ENCODE data around the gene METTL1.

GRCh38 chr12:57135358-57135835 lies 7.1 kb downstream of the LRP1 start:
- PRO-cap, result no peak

DNA sequence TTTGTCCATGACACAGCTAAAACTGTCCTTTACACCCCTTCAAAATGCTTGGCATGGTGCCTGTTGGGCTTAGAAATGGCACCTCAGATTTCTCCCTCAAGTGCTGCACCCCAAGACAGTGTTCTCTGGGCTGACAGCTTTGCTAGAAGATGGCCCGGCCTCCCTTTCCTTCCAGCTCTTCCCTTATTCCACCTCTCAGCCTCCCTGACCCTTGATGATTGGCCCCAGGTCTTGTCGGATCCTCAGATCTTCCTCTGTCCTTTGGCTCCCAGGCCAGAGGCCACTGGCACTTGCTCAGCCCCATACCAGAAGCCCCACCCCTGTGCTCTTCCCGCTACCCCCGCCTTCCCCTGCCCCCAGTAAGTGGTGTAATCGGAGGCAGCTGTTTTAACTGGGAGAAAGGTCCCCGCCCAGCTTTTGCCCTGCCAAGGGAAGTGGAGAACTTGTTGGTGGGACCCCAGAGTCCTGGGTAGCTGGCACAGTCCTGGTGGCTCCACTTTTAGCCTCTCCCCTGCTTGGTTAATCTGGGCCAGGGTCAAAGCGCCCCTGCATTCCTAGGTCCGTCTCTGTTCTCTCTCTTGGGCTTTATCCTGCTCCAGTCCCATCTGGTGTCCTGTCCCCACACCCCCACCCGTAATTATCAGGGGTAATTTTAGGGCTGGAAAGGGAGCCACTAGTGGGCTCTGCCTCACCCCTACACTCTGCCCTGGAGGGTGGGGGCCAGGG lies 10.6 kb downstream of the LRP1 start:
- PRO-cap, result no peak

DNA sequence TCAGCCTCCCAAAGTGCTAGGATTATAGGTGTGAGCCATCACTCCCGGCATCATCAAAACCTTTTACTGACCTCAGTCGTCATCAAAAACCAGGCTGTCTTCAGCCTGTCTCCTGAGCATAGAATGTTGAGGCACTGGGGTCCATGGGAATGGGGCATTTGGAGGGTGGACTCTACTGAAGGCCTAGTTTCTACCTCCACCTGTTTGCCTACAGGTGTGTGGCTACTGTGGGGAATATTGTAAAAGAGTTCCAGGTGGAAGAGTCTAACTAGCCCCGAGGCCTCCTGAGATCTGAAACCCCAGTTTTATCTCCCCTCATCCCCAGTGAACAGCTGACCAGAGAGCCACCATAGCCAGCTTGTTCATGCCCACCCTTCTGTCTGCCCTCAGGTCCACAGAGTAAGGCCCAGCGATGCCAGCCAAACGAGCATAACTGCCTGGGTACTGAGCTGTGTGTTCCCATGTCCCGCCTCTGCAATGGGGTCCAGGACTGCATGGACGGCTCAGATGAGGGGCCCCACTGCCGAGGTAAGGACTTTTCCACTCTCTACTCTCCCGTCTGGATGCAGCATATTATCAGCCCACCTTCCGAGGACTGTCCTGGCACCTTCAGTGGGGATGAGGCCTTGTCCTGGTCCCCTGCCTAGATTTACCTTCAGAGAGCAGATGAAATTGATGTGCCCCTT lies 12.8 kb downstream of the LRP1 start:
- PRO-cap, result no peak

- PRO-cap, result no peak
Measured at GRCh38 chr12:57207935-57208326, 8.7 kb upstream of the NXPH4 start.

- PRO-cap, result no peak
Measured at GRCh38 chr12:57212313-57212791, 4.2 kb upstream of the NXPH4 start.

DNA sequence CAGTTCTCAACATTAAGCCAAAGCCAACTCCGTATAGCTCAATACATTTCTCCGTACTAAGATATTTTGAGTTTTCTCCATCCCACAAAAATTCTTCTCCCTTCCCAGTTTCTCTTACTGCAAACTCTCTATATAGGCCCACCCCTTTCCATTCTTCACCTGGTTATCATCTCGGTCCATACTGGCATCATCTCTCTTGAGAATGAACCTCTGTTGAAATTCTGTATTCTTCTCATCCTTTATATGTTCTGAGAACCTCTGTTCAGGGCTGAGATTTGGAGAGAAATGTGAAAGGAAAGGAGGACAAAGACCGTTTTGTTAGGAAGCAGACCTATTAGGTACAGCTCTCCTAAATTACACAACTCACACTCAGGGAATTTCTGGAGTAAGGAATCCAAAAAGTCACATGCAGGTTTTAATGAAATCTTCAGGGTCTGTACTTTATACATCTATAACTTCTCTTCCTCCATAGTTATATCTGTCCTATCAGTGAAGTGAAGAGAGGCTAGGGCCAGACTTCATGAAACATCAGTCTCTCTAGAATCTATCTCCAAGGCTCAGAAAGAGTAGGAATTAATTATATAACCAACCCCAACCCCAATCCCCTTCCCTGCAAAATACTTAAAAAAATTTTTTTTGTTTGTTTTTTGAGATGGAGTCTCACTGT lies 44.4 kb upstream of the STAC3 start:
- PRO-cap, result no peak

DNA sequence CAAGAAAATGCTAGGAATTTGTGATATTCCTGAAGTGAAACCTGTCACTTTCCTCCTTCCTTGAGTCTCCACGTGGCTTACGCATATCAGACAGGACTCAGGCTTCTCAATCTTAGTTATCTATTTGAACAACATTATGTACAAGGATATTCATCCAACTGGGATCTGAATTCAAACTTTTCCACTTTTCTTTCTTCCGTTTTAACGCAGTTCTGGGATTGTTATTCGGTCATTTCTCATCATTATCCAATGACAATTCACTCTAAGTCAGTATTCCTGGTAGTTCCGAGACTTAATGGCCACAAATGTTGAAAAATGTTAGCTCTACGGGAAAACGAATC lies 1.0 kb downstream of the R3HDM2 start:
- PRO-cap, result no peak

DNA sequence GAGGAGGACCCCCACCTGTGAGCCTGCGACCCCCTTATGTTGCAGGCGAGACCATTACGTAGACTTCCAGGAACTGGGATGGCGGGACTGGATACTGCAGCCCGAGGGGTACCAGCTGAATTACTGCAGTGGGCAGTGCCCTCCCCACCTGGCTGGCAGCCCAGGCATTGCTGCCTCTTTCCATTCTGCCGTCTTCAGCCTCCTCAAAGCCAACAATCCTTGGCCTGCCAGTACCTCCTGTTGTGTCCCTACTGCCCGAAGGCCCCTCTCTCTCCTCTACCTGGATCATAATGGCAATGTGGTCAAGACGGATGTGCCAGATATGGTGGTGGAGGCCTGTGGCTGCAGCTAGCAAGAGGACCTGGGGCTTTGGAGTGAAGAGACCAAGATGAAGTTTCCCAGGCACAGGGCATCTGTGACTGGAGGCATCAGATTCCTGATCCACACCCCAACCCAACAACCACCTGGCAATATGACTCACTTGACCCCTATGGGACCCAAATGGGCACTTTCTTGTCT lies 1.4 kb downstream of the INHBE start:
- PRO-cap, result no peak

GRCh38 chr12:57516211-57516745 lies 4.0 kb downstream of the DDIT3 start:
- PRO-cap, result no peak

GRCh38 chr12:57603807-57604309 lies 766 bp upstream of the DTX3 start:
- PRO-cap, result no peak

DNA sequence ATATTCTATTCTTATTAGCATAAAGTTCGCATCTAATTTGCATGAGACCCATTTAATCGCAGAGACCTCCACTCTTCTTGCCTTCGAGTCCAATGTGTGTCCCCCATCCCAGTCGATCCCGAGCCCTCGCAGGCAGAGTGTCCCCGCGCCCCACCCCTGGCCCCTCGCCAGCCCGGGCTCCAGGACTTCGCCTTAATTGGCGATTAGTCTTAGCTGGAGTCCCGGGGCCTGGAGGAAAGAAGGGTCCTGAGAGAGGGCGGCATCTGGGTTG lies 552 bp upstream of the ARHGEF25 start:
- PRO-cap, result bidirectional peak, plus-strand start at position 212 of the sequence, minus-strand start at position 117 of the sequence

DNA sequence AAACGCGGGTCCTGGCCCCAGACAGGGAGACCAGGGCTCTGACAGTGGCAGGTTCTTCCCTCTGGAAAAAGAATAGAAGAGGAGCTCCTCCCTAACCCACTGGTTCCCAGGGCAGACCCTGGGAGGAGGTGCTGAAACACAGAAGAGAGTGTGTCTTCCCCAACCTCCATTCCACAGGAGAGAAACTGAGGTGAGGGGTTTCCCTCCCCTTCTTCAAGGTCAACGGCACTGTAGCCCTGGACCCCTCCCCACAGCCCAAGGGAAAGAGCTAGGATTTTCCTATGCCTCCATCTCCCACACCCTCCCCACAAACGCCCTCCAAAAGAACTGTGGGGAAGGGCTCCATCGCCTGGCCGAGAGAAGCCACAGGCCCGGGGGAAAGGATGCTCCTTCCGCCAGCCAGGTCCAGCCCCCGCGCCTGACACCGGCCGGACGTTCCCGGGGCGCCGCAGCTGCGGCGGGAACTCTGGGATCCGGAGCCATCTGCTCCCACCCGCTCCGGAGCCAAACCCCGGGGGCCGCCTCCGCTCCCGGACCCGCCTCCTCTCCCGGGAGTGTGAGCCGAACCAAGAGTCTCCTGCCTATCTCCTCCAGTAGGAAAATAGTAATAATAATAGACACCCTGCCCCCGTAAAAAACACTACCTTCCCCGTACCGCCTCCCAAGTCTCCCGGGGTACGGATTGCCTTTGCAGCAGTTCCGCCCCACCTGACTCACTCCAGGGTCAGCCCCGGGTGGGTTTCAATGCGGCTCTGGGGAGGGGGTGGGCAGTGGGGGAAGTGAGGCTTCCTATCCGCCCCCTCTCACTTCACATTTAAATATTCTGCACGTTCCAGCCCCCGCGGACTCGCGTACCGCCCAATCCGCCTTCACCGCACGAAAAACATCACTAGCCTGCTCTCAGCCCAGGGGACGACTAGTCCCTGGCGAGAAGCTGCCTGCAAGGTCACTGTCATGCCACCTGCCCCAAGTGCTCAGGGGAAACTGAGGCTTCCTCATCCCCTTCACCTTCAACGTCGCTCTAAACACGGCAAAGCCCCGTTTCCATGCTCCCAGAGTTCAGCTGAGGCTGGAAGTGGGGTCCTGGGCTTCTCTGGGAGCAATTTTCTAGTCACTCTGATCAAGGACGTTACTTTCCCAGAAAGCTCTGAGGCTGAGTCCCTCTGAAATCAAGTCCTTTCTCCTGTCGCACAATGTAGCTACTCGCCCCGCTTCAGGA lies 2.4 kb downstream of the AGAP2 start:
- PRO-cap, result no peak

DNA sequence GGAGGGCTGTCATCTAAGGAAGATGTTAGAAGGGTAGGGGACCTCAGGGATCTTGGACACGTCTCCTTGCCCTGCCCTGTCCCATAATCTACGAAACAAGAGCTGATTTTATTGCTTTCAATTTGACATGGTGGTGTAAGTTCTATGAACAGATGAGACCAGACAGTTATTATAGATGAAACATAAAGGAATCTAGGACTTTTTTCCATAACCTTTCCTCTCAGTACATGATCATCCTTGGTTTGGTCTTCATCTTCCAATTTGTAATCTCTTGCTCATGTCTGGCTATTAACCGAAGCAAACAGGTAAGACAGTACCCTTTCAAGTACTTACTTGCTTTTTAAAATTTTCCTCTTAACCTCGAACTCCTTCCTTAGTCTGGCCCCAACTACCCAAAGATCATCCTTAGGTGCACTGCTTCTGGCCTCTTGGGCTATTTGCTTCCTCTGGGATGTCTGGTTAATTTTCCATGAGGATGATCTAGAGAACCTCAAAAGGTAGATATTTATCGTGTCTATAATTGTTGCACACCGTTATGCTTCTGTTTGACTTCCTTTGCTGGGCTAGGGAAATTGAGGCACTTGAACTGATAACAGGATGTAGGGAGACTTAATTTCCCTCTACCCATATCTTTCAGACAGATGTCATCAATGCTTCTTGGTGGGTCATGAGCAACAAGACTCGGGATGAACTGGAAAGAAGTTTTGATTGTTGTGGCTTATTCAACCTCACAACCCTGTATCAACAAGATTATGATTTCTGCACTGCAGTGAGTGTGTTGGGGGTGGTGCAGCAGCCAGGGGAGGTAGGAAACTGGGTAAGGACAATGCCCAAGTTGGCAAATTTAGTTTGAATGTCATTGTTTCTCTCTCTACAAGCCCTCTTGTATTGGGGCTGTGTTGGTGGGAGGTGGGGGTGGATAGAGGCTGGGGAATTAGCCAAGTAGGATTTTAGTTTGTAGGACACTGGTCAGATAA lies 1.4 kb downstream of the TSPAN31 start:
- PRO-cap, result no peak

- PRO-cap, result unidirectional peak, plus-strand start at chr12:57755670
Measured at GRCh38 chr12:57755368-57756229, 696 bp downstream of the MARCHF9 start.

DNA sequence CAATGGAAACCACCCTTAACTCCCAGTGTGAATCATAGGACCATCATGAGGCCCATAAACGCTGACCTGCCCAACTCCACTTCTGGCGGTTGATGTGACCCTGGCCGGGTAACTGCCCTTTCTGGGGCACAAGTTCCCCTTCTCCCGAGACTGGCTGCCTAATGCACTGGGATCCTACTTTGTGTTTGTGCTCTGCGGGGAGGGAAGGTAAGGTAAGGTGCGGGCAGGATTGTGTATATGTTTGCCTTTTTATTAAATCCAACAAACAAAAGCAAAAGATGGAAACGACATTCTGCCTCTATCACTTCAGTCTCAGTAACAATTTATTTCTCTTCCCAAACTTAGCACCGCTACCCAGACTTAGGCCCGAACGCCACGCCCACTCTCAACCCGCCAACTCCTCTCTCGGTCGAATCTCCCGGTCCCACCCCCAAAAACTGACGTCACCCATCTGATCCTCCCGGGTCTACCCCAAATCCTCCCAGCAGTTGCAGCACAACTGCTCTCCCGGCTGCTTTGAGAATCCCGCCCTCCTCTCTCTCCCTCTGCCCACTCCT lies 413 bp downstream of the METTL1 start:
- PRO-cap, result no peak

GRCh38 chr12:57771971-57772353 lies at the start of gene METTL1:
Gene METTL1 (minus strand): TSS chr12:57772105.
- PRO-cap, result bidirectional peak, plus-strand start at chr12:57772251, minus-strand start at chr12:57772105

DNA sequence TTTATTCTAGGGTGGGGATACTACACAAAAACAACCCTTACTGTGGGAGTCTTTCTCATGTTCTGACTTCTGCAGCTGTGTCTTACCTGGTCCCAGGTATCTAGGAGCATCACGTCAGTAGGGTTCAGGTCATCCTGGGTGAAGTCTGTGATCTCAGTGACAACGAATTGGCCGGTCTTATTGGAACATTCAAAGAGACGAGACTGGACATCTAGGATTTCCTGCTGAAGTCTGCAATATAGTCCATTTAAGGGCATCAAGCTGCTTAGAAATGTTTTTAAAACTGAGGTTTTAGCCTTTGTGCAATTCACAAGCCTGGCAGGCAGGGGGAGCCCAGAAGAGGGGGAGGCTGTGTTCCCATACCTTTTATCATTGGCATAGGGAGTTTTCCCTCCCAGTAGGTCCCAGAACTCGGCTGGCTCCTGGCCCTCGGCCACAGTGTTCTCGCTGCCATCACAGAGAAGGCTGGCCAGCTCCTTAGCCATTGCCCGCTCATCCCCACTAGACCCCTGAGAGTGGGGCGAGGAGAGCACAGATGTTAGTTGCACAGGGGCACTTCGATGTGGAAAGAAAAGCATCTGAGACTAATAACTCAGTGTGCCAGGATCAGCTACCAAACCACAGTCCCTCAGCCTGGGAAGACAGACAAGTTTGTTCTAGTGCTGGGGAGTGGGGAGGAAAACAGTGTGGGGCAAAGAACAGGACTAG lies 15.2 kb downstream of the AVIL start:
- PRO-cap, result no peak

DNA sequence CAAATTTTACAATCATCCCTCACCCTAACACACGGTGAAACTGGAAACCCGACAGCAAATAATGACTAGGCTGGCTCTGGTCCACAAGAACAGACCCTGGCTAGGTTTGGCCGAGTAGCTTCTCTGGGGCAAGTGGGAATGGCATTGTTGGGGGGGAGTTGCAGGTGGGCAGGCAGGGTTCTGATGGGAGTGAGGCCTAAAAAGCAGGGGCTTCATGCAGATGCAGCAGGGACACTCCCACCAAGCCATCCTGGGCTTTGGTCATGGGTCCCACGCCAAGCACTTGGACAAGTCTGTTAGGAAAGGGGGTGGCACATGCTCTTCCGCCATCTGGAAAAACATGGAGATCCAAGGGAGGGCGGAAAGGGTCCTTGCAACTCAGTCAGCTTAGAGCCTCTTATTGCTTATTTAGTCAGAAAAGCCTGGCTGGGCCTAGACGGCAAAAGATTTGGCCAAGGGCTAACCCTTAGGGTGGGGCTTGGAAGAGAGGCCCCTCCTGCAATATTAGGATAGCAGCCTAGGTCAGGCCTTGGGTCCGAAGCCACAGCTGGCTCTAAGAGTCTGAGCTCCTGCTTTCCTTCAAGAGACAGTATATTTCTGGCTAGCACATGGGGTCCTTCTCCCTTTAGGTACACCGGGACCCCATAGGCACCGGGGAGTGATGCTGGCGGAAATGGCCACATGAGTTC lies 2.7 kb upstream of the AVIL start:
- PRO-cap, result no peak

DNA sequence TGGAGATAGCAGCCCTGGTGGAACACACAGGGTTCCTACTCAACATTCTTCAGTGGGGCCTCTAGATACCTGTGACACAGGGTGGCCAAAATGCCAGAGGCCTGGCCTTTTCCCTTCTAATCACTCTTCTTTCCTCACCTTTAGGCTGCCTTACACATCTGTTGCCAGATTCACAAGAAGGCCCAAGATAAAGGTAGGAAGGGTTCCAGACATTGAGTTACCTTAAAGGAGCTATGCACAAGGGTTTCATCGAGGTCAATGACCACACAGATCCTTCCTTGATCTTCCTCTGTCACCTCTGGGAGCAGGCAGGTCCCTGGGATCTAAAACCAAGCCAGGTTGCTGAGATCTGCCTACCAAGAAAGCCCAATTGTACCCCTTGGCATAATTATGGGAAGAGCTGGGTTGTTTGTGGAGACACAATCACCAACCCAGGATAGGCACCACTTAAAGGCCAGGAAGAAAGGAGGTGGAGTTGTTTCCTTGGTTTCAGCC lies 8.3 kb upstream of the AVIL start:
- PRO-cap, result no peak

DNA sequence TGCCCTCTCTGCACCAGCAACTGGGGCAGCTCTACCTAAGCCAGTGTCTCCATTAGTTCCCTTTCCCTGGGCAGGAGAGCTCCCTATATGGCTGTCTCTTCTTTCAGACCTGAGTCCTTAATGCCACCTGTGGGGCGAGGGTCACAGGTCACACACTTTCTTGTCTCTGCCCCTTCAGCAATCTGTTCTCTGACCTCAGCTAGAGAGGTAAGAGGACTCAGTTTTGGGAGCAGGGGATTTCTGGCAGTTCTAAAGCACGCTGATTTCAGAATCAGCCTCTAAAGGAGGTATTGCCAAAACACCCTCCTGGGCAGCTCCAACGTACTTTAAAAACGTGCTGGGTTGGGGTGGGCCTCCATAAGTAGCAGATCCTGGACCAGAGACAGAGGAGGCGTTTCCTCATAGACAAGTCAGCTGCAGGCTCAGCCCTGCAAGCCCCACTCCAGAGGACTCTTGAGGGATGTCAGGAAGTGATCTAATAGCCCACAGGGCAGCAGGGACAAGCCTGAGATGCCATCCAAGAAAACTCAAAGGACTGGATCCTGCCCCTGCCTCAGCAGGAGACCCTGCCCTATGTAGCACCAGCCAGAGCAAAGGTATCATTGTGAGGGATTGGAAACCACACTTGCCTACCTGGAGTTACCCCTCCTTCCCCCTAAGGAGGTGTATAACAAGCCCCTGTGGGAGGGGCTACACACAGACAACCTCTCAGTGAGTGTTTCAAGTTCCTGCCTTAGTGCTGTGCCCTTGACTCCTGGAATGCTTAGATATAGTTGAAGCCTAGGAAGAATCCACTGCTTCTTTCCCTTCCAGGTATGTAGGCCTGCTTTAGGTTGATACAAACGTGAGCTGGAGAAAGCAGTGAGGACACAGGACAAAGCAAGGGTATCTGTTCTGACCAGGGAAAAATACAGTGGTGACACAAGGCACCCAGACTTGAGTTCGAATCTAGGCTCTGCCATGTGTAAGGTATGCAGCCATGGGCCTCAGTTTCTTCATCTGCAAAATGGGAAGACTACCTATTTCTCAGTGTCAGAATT lies 8.4 kb downstream of the CTDSP2 start:
- PRO-cap, result no peak